Penis (tissue), 1 donor: ENCODE measurements around a stretch of chr7.

GRCh38 chr7:130896452-130897470 is 162.8 kb upstream of the KLF14 start:
- PRO-cap: unidirectional peak, plus-strand start at chr7:130897316

GRCh38 chr7:130911905-130912603 is 178.0 kb upstream of the KLF14 start:
- PRO-cap: bidirectional peak, plus-strand start at chr7:130912398, minus-strand start at chr7:130912240

- PRO-cap: bidirectional peak, plus-strand start at chr7:130941693, minus-strand start at chr7:130941584
Observed at GRCh38 chr7:130941297-130942108, 207.5 kb upstream of the KLF14 start.

- PRO-cap: no peak
Observed at GRCh38 chr7:130942109-130942863, 208.3 kb upstream of the KLF14 start.

GRCh38 chr7:130948374-130948758 is 214.4 kb upstream of the KLF14 start:
- PRO-cap: no peak

DNA sequence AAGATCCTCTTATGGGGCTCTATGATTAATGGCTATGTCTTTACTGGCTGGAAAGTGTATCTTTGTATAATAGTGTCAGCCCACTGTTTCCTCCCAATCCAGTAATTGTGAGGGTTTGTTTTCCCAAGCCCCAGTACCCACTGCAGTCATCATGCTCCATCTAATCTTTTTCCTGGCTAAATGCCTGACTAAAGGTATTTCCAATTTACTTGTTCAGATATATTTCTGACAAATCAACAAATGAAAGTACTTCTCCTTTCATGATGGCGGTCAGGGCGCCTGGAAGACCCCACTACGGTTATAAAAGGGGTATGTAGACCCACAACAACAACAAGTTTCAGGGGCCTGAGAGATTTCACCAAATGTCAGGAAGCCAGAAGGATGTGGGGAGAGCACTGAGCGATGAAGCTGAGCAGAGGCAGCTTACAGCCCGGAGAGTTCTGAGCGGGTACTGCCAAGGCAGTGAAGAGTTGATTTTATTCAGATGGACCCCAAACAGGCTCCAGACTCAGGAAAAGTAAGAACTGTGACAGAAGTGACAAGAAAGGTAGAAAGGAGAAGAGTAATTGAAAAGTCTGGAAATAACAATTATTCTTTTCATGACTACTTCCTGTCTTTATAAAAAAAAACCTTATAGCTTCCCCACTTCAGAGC is 222.7 kb upstream of the KLF14 start:
- PRO-cap: no peak

- PRO-cap: bidirectional peak, plus-strand start at chr7:130997017, minus-strand start at chr7:130996857
Observed at GRCh38 chr7:130996696-130997411, 262.8 kb upstream of the KLF14 start.

DNA sequence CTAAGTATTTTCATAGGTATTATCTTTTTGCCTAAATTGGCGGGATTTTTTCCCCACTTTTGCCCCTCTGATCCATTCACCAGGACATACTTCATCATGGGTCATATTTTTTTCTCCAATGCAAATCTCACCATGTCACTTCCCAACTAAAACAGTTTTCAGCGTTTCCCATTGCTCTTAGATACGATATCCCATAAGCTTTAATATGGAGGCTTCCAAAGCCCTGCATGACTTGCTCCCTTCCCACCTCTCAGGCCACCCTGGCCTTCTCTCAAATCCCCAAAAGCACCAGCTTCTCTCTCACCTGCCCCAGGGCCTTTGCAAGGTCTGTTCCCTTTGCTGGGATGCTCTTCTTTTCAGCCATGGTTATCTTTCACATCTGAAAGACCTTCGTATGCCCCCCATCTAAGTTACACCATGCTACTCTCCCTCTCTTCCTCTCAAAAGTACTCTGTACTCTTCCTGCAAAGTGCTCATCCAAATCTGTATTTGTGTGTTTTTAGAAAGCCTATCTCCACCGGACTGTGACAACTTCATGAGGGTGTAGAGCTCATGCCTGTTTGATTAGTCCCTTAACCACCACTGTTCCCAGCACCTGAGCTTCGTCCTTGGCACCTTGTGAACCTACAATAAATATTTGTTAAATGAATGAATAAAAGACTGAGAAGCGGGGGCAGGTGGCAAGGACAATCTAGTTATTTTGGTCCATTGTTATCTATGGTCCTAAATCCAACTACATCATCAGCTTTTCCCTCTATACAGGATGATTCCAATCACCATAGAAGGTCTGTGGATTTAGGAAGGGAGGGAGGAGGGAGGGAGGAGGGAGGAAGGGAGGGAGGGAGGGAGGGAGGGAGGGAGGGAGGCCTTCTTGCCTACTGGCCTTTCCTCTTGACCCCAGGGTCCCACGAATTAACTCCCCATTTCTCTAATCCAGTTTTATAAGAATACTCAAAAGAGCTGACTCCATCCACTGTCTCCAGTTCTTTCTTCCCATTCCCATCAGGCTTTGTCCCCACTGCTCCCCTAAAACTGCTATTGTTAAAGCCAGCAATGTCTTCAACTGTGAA is 273.6 kb upstream of the MKLN1 start:
- PRO-cap: no peak

DNA sequence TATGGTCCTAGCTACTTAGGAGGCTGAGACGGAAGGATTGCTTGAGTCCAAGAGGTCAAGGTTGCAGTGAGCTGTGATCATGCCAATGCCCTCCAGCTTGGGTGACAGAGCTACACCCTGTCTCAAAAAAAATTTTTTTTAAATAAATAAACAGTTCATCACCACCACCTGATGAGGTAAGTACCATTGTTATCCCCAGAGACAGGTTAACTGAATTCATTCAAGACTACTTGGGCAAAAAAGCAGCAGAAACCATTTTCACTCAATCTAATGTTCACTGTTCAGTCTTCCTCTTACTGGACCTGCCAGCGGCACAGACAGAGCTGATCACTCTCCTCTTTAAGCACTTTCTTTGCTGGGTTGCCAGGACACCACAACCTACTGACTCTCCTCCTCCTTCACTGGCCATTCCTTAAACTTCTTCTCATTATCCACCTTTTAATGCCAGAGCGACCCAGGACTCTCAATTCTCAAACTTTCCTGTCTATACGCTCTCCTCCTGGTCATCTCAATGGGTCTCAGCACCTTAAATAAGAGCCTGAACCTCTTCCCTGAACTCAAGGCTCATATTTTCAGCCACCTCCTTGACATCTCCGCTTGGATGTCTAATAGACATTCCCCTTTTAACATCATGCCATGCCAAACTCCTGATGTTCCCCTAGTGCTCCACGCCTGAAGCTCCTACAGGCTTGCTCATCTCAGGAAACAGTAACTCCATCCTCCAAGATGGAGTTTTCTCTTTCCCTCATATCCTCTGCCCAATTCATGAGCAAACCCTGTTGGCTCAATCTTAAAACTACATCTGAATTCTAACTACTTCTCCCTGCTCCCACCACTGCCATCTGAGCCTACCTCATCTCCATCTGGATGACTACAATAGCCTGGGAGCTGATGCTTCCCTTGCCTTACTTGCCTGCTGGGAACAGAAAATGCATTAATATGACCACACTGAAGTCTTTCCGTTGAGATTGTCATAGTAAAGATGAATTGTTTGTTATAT is 272.0 kb upstream of the MKLN1 start:
- PRO-cap: no peak

DNA sequence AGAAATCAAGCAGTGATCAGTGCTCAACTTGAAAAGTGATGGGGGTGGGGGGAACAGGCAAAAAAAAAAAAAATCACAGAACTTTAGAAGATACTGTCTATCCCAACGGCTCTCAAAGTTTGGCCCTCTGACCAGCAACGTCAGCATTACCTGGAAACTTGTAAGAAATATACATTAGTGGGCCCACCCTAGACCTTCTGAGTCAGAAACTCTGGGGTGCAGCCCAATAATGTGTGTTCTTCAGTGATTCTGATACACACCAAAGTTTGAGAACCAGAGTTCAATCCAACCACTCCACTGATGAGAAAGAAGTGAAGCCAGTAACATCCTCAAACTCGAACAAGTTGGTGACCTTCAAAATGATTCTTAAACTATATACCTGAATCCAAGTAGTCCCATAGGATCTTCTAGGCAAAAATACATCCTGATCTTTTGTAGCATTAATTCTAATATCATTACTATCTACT is 227.8 kb upstream of the MKLN1 start:
- PRO-cap: no peak

GRCh38 chr7:131109535-131110285 is 218.0 kb upstream of the MKLN1 start:
- PRO-cap: bidirectional peak, plus-strand start at chr7:131110029, minus-strand start at chr7:131109898

DNA sequence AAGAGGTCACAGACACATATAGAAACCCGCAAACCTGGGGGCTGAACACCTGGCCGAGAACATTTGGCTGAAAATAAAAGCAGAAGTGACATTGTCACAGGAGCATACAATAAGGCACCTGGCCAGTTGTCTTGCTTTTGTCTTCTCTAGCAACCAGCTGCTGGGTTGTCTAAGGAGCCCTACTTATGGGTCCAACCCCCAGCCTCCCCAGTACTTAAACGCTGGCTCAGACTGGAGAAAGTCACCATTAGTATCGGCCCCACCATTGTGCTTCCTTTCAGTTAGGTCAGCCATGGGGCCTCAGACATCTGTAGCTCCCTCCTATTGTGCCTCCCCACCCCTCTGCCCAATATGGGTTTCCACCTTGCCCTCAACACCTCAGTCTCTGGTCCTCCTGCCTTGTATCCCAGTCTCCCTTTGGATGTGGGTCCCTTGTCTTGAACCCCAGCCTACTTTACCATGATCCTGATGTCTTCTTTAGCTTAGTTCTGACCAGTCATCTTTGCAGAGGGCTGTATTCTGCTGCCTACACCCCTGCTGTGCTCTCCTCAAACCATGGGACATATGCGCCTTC is 203.3 kb upstream of the MKLN1 start:
- PRO-cap: no peak

DNA sequence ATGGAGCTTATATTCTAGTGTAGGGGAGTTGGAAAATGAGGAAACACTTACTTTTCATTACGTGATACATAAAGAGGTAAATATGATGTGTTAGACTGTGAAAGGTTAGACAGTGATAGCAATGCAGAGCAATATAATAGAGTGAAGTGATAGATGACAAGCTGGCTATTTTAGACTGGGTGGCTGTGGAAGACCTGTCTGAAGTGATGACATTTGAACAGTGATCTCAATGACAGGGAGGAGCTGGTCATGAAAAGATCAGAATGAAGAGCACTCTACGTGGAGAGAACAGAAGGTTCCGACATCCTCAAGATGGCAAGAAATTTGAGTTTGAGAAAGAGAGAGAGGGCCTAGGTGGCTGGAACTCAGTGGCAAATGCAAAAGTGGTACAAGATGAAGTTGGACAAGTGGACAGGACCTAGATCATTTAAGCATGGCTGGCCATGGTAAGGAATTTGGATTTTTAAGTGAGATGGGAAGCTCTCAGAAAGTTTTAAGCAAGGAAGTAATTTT is 118.8 kb upstream of the MKLN1 start:
- PRO-cap: no peak

- PRO-cap: no peak
Observed at GRCh38 chr7:131242580-131242981, 85.1 kb upstream of the MKLN1 start.

- PRO-cap: unidirectional peak, plus-strand start at chr7:131285062; unidirectional peak, plus-strand start at chr7:131285194
Observed at GRCh38 chr7:131284637-131285412, 42.9 kb upstream of the MKLN1 start.

GRCh38 chr7:131328518-131328916 is 841 bp downstream of the MKLN1 start:
- PRO-cap: bidirectional peak, plus-strand start at chr7:131328667, minus-strand start at chr7:131328608

- PRO-cap: no peak
Observed at GRCh38 chr7:131399024-131399515, 71.4 kb downstream of the MKLN1 start.

GRCh38 chr7:131414418-131415023 is 86.8 kb downstream of the MKLN1 start:
- PRO-cap: no peak

- PRO-cap: no peak
Observed at GRCh38 chr7:131480289-131481449, 75.8 kb downstream of the PODXL start.

- PRO-cap: no peak
Observed at GRCh38 chr7:131497502-131498664, 58.5 kb downstream of the PODXL start.